MCF 10A (cell line): ENCODE results near the genes HEATR4, ALDH6A1 and VRTN.

DNA sequence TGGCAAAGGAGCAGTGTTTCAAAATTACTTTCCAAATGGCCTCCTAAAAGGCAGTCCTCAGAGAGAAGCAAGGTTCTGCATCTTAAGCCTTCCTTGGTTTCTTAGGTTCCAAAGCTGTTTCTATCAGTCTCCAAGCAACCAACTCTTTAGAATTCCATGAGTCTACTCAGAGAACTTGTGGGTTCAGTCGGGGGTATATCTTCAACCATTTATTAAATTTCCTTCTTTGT lies at the start of gene HEATR4:
Gene HEATR4 (minus strand): TSS at position 110 of the 230 bp plus-strand sequence.
- PRO-cap: no peak
- RRBS: no CpG with 5 or more reads among the region's 1 CpG

DNA sequence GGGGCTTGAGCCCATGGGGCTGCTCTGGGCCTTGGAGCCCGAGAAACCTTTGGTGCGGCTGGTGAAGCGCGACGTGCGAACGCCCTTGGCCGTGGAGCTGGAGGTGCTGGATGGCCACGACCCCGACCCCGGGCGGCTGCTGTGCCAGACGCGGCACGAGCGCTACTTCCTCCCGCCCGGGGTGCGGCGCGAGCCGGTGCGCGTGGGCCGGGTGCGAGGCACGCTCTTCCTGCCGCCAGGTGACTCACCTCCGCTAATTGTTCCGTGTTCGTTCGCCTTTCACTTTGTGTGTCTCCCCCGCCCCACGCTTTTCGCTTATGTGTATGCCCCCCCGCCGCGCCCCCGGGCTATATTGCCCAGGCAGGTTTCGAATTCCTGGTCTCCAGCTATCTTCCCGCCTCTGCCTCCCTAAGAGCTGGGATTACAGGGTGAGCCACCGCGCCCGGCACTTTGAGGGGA lies 661 bp downstream of the ACOT2 start:
- PRO-cap: bidirectional peak, plus-strand start at position 256 of the sequence, minus-strand start at position 164 of the sequence
- RRBS: 2% methylated on average over 9 of the region's 44 CpGs

DNA sequence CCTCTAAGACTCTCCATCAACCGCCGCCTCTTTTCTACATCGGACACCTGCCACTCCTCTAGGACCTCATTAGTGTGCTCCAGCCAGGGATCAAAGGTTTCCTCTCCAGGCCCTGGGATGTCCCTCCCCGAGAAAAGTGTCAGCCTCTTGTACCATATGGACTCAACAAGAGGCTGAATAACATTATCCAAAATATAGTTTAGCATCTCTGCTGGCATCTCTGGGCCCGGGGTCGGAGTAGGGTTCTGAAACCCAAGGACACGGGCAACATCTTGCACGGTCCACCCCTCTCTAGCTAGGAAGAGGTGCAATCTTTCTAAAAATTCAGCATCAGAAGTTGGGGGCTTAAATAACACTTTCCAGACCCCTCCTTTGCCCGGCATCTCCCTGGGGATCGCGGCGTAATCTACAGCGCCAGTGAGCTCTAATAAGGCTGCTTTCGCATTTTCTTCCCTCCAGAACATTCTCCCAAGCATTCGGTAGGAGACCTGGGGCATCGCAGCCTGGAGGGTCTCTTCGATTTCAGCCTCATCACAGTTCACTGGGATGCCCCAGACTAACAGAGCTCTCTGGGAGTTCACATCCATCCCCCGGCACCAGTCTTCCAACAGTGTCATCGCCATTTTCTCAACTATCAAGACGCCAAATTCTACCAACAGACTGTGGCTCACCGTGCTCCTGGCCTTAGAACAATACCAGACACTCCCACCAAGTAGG lies 1.0 kb downstream of the PNMA1 start:
- PRO-cap: no peak
- RRBS: no CpG with 5 or more reads among the region's 21 CpGs

- PRO-cap: no peak
- RRBS: no CpG with 5 or more reads among the region's 2 CpGs
Measured at GRCh38 chr14:73724877-73725144, 10.6 kb upstream of the PNMA1 start.

DNA sequence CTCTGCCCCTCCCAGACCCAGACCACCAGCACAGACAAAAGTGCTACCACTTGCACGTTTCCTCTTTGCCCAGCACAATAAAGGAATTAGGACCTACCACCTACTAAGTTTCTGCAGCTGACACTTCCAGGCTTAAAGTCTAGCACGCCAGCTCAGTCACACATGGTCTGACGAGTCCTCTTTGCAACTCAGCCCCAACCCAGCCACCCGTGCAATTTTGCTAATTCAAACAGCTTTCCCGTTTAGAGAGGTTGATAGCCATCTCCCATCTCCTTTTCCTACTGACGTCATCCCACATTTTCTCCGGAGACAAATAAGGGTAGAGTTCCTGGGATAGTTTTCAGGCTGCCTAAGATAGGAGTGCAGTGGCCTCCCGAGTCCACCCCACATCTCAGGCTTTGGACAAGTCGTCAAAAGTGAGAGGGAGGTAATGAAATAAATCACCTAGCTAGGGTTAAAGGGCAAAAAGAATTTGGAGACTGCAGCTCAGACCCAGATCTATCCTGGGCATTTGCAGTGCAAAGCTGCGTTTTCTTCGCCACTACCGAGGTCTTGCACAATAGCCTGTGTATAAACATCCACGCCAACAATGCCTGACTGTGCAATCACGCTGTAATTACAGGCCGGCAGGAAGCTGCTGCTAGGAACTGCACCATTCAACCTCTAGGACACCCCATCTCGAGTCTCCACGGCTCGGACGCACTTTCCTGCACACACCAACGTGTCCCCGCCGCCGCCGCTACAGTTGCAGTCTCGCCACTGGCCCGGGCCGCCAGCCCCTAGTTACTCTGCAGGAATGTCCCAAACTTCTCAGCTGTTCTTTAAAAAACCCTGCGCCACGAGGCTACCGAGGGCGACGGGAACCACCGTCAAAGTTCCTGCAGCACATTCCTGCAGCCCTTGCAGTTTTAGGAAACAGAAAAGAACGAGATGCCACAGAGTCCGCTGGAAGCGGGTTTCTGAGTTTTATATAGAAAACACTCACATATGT lies 25.6 kb upstream of the MIDEAS start:
- PRO-cap: bidirectional peak, plus-strand start at position 744 of the sequence, minus-strand start at position 513 of the sequence
- RRBS: no CpG with 5 or more reads among the region's 36 CpGs

- PRO-cap: no peak
- RRBS: no CpG with 5 or more reads among the region's 8 CpGs
Measured at GRCh38 chr14:73833616-73834003, 18.0 kb upstream of the PTGR2 start.

DNA sequence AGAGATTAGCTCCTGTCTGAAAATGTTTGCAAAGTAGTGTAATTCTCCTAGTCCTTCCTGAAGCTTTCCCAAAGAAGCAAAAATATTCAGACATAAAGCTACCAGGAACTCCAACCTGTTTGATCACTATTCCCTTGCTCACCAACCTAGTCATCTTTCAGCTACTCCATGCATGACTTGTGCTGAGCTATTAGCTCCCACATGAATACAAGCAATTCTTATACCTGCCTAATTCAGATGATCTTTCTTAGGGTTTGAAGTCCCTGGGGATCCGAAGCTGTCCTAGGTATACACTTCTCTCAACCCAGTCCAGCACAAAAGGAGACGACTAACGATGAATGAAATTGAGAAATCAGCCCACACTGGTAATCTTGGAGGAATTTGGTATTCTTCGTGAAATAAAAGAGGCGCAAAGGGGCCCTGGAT lies 665 bp upstream of the PTGR2 start:
- PRO-cap: no peak
- RRBS: no CpG with 5 or more reads among the region's 5 CpGs

DNA sequence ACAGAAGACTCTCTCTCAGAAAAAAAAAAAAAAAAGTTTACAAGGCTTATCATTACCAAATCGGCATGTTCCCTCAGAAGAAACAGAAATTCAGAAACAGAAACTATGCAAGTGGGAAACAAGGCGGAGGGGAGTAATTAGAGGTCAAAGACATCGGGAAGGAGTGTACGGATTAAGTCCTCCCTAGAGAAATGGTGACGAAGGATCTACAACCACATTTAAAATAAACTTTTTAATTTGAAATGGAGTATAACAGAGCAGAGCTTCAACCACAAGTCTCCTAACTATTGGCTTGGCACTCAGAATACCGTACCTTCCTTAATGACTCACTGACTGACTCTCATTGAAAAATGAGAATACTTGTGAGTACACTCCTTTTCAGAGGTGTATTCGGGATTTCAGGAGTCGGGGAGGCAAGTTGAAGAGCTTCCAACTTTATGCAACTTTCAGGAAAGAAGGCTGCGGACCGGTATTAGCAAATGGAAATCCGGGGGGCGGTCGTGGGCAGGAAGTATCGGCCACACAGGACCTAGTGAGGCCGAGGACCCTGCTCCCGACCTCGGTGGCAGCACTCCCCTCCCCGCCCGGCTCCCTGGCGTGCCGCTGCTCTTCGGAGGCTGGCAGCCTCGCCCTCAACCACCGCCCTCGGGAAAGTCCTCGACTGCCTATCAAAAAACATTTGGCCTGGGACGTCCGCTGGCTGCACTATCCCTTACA lies 769 bp downstream of the ENTPD5 start:
- PRO-cap: bidirectional peak, plus-strand start at position 387 of the sequence, minus-strand start at position 342 of the sequence; bidirectional peak, plus-strand start outside the sequence, minus-strand start at position 599 of the sequence
- RRBS: 0% methylated on average over 8 of the region's 28 CpGs

DNA sequence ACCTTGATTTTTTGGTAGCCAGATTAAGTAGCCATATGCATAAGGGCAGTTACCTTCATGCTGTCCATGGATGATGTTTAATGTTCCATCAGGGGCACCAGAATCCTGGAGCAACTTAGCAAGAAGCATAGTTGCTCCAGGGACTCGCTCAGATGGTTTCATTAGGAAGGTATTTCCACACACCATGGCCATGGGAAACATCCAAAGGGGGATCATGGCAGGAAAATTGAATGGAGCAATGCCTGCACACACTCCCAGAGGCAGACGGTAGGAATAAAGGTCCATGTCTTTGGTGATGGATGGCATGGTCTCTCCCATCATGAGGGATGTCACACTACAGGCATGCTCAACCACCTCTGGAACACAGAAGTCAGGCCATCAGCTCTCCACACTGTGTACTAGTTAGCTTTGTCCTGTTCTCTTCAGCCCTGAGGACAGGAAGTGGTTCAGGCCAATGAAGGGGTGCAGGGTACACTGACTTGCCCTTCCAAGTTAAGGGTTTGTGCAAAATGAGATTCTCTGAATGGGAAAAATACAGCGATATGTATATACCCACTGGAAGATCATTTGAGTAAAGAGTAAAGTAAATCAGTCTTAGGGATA lies 13.0 kb downstream of the ALDH6A1 start:
- PRO-cap: no peak
- RRBS: no CpG with 5 or more reads among the region's 3 CpGs

GRCh38 chr14:74084098-74085091 lies at the start of gene ALDH6A1:
TSS of gene ALDH6A1 (minus strand) at chr14:74084453.
- PRO-cap: bidirectional peak, plus-strand start at chr14:74084619, minus-strand start at chr14:74084431; unidirectional peak, plus-strand start at chr14:74084956
- RRBS: no CpG with 5 or more reads among the region's 52 CpGs

DNA sequence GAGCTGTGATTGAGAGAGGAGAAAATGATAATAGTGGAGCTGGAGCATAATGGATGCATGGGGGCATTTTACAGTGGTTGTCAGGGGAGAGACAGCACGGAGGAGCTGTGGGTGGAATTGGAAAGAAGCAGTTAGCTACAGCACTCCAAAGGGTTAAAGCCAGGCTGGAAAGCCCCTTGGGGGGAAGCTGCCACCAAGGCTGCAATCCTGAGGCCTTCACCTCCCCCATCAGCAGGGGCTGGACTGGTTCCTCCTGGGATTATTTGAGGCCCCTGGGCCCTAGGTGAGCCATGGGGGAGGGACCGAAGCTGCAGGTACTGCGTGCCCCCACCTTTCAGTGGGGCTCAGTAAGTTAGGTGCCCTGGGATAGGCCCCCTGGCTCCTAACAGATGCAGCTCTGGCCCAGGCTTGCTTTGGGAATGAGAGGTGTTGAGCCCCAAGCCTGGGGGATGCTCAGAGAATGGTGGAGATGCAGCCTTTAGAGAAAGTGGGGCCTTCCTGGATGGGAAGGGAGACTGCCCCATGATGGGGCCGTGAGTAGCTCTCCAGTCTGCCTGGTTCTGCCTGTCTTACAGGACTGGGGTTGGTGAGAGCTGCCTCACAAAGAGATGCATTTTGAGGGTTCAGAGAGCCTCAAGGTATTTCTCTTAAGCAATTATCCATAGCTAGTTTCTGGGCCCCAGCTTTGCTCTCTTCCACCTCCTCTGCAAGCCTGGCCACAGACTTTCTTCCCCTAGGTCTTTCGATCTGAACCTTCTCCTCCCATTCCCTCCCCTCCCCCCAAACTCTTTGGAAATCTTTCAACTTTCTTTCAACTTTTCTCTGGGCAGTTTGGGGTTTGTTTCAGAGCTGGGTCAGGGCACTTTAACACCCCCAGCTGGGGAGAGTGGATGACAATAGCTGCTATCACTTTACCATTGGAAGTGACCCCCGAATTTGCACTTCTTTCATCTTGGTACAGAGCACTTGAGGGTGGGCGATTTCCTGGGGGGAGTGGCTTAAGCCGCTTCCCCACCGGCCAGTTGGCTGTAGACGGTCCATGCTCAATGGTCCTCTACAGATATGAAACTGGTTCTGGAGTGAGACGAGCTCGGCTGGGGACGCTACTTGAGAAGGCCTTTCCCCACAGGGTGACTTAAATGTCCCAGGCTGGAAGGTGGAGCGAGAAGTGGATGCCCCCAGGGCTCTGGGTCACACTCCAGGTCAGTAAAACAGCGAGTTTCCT lies at the start of gene VRTN:
Gene VRTN (plus strand): TSS at position 1,021 of the 1,225 bp plus-strand sequence.
- PRO-cap: no peak
- RRBS: no CpG with 5 or more reads among the region's 15 CpGs

GRCh38 chr14:74401925-74402511 lies 24.0 kb downstream of the SYNDIG1L start:
- PRO-cap: no peak
- RRBS: no CpG with 5 or more reads among the region's 10 CpGs

DNA sequence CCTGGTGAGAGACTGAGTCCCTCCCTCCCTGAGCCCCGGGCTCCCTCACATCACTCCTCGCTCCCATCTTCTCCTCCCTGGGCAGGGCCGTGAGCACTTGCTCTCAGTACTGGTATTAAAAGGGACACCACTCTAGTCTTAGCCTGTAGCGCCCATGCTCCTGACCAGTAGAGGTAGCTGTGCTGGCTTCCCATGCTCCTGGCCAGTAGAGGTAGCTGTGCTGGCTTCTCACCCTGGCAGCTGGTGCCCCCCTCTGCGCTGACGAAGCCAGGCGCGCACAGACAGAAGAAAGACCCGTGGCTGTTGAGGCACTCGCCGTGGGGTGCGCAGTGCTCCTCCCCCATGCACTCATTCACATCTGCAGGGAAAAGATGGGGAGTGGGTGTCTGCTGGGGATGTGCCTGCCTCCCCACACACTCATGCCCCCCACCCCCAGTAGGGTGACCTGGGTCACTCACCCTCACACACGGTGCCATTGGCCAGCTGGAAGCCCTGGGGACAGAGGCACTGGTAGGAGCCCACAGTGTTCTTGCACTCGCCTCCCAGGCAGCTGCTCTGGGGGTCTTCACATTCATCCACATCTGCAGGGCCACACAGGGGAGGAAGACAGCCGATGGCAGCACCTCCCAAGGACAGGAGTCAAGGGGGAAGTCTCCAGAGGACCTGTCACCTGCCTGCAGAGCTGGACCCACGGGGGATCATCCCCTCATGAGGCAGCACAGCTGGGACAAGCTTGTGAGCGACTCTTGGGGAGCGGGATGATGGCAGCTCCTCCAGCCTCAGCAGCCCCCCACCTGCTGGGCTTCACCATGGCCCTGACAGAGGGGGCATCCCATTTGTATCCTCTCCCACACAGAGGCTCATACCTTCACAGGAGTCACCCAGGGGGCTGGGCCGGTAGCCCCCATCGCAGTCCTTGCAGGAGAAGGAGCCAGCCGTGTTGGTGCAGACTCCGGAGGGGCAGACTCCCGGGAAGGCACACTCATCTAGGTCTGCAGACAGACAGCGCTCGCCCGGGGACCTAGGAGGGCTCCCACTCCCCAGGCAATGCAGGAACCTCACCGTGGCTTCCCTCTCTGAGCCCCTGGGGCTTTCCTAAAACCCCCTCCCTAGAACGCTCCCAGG lies 15.2 kb downstream of the ISCA2 start:
- PRO-cap: no peak
- RRBS: 94% methylated on average over 4 of the region's 28 CpGs

GRCh38 chr14:74585657-74586237 lies 26.3 kb downstream of the LTBP2 start:
- PRO-cap: no peak
- RRBS: no CpG with 5 or more reads among the region's 26 CpGs

DNA sequence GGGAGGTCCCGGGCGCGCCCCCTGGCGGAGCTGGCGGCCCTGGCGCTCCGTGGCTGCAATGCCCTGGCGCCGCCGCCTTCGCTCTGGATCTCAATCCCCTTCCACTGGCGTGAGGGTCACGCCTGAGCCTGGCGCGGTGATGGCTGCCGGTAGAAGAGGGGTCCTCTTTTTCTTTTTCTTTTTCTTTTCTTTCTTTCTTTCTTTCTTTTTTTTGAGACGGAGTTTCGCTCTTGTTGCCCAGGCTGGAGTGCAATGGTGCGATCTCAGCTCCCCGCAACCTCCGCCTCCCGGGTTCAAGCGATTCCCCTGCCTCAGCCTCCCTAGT lies 670 bp upstream of the LTBP2 start:
- PRO-cap: no peak
- RRBS: 2% methylated on average over 1 of the region's 23 CpGs

GRCh38 chr14:74616483-74617355 lies 4.7 kb upstream of the LTBP2 start:
- PRO-cap: bidirectional peak, plus-strand start at chr14:74616724, minus-strand start at chr14:74616647
- RRBS: no CpG with 5 or more reads among the region's 12 CpGs

GRCh38 chr14:74655476-74655687 lies 43.3 kb upstream of the LTBP2 start:
- PRO-cap: no peak
- RRBS: no CpG with 5 or more reads among the region's 2 CpGs

DNA sequence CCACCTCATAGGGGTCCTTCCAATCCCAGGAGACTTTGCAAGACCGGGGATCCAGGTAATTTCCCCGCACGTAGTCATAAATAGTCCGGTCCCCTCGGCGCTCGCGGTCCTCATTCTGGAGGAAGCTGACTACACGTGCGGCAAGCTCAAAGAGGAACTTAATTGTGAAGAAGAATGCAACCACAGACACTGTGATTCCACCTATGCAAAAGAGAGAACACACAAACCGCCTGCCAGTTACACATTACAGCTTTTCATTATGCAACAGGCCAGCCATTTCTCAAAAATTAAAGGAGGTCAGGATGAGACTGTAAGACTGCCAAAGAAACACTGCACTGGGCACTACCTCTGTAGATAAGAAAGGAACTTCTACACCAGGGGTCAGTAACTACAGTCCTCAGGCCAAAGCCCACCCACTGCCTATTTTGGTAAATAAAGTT lies 28.4 kb downstream of the AREL1 start:
- PRO-cap: no peak
- RRBS: 100% methylated on average over 3 of the region's 11 CpGs

- PRO-cap: no peak
- RRBS: no CpG with 5 or more reads among the region's 36 CpGs
Measured at GRCh38 chr14:74798172-74799577, 35.6 kb downstream of the YLPM1 start.

DNA sequence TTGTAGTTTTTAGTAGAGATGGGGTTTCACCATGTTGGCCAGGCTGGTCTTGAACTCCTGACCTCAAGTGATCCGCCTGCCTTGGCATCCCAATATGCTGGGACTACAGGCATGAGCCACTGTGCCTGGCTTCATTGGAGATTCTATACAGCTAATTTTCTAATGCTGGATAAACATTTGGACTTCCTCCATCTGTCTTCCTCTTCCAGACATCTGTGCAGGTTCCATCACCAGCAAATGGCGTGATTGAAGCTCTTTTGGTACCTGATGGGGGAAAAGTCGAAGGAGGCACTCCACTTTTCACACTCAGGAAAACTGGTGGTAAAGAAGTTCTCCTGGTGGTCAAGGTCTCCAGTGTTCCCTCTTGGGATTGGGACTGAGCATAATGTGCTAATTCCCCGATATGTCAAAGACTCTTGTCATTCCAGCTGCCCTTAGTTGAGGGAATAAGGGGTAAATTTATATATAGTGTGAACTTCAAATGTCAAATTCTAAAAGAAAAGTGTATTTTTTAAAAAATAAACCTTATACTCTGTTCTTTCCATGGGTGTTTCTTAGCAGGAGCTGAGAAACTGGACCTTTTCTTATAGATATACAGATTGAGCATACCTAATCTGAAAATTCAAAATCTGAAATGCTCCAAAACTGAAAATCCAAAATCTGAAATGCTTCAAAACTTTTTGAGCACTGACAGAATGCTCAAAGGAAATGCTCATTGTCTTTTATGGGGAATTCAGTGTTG lies 9.3 kb downstream of the DLST start:
- PRO-cap: no peak
- RRBS: no CpG with 5 or more reads among the region's 4 CpGs